Temporal lobe (tissue), 2 donors: ENCODE data around the genes EVC2 and BLOC1S4.

DNA sequence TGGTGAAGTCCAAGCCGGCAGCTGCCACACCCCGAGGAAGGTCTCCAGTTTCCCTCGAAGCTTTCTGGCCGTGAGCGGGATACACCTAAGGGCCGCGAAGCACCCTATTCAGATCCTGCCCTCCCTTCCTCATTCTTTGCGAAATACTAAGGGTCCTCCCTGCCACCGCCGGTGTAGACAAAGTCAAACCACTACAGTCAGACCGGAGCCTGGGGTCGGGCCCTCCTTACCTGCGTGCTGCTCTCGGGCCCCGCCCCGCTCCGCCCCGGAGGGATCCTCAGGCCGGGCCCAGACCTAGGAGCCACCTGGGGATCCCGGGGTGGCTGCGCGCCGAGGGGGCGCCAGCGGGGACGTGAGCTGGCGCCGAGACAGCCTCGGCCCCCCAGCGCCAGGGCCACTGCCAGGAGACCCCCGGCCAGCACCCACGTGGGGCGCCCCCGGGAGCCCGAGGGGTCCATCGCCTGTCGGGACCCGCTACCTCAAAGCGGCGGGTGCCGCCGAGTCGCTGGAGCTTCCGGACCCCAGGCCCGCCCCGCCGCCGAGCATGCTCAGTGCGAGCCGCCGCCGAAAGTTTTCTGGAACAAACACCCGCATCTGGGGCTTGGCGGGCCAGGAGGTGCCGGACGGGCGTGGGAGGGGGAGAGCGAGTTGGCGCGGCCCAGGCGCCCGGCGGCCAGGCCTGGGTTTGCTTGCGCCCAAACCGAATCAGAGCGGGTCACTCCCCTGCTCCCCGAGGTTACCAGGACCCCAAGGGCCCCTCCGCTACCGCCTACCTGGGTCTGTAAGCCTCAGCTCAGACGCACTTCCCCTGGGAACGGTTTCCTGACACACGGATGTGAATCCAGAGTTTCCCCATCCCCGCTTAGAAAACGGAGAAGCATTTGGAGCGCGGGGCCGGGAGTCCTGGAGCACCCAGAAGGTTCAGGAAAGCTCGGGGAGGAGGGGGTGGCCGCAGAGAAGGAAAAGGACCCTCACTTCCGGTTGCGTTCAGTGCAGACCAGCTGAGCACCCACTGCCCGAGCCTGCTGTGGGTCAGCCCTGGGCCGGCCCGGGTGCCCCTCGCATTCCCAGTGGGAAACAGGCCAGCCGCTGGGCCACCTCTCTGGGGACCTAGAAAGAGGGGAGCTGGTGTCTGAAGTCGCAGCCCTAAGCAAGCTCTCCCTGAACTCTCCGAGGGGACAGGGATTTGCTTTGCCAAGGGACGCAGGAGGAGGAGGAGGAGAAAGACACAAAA lies at the start of gene EVC2:
TSS of gene EVC2 (minus strand) at position 504 of the 1,234 bp plus-strand sequence.
- RAMPAGE, long total RNA, result no peak

- RAMPAGE, long total RNA, result no peak
Measured at GRCh38 chr4:6273078-6273536, 3.5 kb downstream of the WFS1 start.

- RAMPAGE, long total RNA, result no peak
Measured at GRCh38 chr4:6276193-6276910, 6.7 kb downstream of the WFS1 start.

- RAMPAGE, long total RNA, result no peak
Measured at GRCh38 chr4:6281741-6282376, 12.2 kb downstream of the WFS1 start.

DNA sequence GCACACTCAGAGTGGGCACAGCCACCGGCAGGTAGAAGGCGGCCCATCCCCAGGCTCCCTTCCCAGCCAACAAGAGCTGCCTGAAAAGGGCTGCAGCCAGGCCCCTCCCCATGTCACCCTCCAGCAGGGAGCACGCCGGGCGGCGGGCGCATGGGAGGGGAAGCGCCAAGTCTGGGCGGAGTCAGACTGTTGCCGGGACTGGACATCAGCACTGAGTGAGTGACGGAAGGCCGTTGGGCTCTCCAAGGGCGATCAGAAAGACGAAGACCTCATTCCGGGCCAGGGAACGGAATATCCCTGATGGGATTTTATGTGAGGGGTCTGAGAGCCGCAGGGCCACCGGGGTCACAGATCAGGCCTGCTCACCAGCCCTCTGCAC lies 82.0 kb downstream of the PPP2R2C start:
- RAMPAGE, long total RNA, result no peak

GRCh38 chr4:6614895-6615200 lies 25.6 kb upstream of the MRFAP1 start:
- RAMPAGE, long total RNA, result no peak

DNA sequence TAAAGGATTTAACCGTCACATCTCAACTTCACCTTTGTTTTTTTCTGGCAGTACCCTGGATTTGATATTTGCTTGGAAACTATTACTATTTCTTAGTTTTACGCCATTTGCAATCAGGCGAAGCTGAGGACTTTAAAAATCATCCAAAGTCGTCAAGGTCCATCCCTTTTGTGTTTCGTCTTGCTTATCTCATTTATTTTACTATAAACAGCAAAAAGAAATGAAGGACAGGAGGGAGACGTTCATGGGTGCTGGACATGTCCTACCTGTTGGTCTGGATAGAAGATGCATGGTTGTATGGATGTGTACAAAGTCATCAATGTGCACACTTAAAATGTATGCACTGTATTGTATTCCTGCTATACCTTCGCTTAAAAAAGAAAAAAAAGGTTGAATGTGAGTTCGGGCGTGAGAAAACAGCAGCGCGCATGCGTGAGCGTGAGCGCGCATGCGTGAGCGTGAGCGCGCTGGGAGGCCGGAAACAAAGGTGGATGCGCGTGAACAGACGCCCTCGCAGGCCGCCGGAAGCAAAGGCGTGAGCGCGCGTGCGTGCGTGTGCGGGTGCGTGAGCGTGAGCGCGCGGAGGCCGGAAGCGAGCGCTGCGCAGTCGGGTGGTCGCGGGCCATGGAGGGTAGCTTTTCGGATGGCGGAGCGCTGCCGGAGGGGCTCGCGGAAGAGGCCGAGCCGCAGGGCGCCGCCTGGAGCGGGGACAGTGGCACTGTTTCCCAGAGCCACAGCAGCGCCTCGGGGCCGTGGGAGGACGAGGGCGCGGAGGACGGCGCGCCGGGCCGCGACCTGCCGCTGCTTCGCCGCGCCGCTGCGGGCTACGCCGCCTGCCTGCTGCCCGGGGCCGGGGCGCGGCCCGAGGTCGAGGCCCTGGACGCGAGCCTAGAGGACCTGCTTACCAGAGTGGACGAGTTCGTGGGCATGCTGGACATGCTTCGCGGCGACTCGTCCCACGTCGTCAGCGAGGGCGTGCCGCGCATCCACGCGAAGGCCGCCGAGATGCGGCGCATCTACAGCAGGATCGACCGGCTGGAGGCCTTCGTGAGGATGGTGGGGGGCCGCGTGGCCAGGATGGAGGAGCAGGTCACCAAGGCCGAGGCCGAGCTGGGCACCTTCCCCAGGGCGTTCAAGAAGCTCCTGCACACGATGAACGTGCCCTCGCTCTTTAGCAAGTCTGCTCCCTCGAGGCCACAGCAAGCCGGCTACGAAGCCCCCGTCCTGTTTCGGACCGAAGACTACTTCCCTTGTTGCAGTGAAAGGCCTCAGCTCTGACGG lies at the start of gene BLOC1S4:
TSS of gene BLOC1S4 (plus strand) at position 589 of the 1,281 bp plus-strand sequence.
- RAMPAGE, long total RNA, result no peak

GRCh38 chr4:6732558-6732970 lies 16.6 kb downstream of the BLOC1S4 start:
- RAMPAGE, long total RNA, result no peak

DNA sequence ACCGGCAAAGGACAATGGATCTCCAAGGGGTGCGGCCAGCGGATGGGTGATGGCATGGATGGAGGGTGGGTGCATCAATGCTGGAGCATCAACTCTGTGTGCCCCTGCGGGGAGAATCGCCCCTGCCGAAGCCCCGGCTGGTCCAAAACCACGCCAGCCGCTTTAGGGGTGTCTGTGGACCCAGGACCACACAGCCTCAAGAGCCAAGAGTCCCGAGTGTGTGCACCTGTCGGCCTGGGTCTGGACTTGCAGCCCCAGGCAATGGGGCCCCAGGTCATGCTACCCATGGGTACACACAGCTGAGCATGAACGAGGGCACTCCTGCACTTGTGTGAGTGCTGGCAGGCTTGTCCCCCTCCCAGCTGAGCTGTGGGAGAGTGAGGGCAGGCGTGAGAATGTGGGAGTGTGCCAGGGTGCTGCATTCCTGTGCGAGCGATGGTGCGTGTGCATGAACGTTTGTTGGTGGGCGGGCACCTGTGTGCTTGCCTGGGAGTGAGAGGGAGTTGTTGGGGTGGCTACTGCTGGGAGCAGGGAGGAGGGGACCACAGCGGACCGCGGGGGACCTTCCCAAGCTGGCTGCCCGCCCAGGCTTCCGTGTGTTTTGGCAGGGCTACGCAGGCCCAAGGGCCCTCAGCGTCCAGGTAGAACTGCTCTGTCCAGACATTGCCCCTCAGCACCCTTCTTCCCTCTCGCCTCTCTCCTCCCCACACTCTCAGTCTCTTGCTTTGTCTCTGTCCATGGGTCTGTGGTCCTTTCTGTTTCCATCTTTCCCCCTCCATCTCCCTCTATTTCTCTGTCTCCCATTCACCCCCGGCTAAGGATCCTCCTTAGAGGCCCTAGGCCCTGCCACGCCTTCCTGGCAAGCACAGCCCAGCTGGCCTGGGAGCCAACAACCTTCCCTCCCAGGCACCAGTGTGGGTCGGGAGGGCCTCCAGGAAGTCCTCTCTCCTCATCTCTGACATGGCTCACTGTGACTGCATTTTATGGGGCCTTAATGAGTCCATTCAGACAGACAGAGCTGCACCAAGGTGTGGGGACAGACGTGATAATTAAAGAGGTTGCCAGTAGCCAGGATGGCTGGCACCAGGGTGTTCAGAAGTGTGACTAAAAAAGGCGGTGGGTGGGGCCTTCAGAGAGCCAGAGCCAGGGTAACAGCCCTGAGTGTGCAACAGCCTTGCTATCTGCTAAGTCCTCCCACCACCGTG lies 31.0 kb downstream of the BLOC1S4 start:
- RAMPAGE, long total RNA, result no peak

- RAMPAGE, long total RNA, result no peak
Measured at GRCh38 chr4:6751367-6752141, 31.0 kb upstream of the KIAA0232 start.

DNA sequence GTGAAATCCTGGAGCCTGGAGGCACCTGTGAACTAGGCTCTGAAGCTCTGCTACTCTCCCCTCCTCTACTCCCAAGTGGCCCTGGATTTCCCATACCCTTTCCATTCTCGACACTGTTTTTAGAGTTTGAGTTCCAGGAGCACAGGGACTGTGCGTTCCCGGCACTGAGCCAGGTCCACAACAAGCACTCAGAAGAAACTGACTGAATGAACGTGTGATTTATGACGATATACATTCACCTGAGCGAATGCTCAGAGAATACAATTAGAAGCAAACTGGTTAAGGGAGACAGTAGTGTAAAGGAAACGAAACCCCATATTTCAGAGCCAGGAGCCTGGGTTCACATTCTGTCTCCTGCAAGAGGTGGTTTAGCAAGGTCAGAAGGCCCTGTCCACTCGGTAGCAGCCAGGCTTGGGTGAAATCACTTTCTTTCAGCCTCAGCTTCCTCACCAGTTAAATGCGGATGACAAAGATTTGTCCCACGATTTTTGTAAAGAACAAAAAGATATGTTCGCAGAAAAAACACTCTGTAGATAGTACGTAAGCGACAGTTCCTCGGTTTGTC lies 1.4 kb upstream of the KIAA0232 start:
- RAMPAGE, long total RNA, result no peak

DNA sequence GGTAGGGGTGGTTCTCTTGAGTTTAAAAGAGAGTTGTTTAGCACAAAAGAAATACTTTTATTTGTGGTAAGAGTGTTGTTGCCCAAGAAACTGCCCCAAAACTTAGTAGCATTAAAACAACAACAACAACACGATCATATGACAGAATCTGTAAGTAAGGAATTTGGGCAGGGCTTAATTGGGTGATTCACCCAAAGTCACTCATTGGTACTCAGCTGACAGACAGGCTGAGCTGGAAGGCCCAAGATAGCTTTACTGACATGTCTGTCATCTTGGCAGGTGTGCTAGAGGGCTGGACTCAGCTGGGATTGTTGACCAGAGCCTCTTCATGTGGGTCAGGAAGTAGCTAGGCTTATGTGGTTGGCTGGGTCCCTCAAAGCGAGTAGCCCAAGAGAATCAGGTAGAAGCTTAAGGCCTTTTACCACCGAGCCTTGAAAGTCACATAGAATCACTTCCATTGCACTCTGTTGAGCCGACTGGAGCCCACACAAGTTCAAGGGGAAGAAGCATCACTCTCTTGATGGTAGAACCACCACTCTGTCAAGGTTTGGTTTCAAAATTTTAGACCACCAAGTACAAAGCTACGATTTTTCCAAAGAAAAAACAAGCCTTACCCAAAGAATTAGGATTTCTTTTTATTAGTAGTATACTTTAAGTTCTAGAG lies 52.4 kb downstream of the KIAA0232 start:
- RAMPAGE, long total RNA, result no peak

DNA sequence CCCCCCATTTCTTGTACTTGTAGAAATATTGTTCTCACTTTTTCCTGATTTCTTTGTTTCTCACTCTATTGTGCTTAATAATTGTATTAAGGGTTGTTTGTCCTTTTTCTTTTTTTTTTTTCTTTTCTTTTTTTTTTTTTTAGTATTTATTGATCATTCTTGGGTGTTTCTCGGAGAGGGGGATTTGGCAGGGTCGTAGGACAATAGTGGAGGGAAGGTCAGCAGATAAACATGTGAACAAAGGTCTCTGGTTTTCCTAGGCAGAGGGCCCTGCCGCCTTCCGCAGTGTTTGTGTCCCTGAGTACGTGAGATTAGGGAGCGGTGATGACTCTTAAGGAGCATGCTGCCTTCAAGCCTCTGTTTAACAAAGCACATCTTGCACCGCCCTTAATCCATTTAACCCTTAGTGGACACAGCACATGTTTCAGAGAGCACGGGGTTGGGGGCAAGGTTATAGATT lies 53.9 kb downstream of the KIAA0232 start:
- RAMPAGE, long total RNA, result no peak

GRCh38 chr4:6944144-6945053 lies 34.8 kb downstream of the TBC1D14 start:
- RAMPAGE, long total RNA, result no peak

DNA sequence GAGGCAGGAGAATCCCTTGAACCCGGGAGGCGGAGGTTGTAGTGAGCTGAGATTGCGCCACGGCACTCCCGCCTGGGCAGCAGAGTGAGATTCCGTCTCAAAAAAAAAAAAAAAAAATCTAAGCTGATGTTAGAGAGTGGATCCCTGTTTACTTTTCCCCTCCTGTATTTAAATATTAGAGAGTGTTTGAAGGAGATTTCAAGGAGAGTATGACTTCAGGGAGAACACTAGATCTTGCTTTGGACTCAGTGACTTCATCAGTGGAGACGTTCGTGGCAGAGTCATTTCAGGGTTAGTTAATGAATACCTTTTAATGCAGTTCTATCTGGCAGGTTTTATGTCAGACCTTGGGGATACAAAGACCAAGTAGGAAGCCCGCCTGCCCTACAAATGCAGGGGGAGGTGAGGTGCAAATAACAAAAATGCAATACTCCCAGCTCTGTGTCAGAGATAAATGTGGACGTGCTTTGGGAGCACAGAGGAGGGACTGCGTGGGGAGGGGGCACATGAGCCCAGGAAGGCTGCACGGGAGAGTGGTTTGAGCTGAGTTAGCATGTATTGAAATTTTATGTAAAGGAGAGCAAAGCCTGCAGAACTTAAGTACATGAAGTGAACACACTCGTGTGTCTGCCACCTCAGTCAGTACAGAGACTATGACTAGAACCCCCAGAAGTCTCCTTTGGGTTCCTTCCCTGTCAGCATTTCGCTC lies 38.1 kb downstream of the TBC1D14 start:
- RAMPAGE, long total RNA, result no peak

GRCh38 chr4:7004148-7004848 lies 38.5 kb downstream of the CCDC96 start:
- RAMPAGE, long total RNA, result no peak

DNA sequence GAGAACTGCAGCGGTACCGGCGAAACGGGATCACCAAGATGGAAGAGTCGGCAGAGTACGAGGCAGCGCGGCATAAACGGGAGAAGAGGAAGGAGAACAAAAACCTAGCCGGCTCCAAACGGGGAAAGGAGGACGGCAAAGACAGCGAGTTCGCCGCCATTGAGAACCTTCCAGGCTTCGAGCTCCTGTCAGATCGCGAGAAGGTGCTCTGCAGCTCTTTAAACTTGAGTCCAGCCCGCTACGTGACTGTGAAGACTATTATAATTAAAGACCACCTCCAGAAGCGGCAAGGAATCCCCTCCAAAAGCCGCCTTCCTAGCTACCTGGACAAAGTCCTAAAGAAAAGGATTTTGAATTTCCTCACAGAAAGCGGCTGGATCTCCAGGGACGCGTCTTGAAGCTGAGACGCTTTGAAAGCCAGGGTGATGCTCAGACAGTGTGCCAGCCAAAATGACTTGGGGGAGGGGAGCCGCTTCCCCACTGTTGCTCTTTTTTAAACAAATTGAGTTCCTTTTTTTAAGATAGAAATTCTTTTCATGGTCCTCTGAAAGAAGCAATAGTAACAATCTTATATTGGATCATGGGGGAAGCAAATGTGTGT lies 11.6 kb downstream of the TADA2B start:
- RAMPAGE, long total RNA, result no peak

DNA sequence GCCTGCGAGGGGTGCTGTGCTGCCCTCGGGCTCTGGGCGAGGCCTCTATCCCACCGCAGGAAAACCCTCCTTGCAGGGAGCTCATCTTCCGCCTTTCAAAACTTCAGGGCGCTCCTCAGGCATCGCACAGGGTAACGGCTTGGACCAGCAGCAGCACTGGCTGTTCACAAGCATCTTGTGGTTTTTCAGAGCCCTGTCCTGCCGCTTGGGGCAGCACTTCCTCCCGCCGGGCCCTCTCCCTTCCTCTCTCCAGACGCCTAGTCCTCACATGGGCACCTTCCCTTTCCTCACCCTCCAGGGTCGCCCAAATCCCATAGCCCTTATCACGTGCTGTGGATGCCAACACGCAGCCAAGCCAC lies 34.1 kb upstream of the GRPEL1 start:
- RAMPAGE, long total RNA, result no peak

DNA sequence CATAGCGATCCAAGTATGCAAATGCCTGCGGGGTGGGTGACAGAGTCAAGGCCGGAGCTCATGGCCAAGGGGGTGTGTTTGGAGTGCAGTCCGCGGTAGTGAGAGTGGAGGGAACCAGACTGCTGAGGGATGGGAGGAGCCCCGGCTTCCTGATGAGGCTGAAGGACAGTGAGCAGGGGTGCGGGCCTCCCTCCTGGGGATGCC lies 45.1 kb downstream of the PSAPL1 start:
- RAMPAGE, long total RNA, result no peak

- RAMPAGE, long total RNA, result no peak
Measured at GRCh38 chr4:7547680-7548199, 113.0 kb upstream of the PSAPL1 start.